Sciatic nerve (tissue), 1 donor: ENCODE results near the gene PTPRE.

- PRO-cap = unidirectional peak, plus-strand start at chr10:127907061; unidirectional peak, plus-strand start at chr10:127907199; bidirectional peak, plus-strand start at chr10:127907377, minus-strand start at chr10:127907284
Observed at GRCh38 chr10:127906353-127907452, at the start of gene PTPRE. PTPRE (plus strand) TSS chr10:127907103.

DNA sequence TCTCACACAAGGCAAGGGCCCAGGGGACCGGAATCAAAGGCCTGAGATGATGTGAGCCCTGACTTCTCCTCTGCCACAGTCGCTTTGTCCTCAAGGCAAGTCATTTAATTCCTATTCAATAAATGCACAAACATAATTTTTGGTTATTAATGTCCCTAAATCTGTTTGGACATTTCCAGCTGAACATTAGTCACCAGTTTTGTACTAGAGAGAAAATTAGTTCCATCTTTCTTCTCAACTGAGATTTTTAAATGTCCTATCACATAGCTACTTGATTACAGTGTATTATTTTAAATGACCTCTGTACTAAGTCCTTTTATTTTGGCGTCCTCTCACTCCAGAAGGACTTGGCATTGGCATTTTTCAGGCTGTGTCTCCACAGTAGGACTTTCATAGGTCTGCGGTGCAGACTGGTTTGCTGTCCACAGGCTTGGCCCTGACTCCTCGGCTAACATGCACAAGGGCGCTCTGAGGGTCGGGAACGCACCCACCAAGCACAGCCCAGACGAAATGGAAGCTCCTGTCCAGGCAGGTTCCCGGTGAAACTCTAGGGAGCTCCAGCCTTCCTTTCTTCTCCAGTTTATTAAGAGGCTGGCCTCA lies 6.4 kb downstream of the PTPRE start:
- PRO-cap = no peak

- PRO-cap = no peak
Observed at GRCh38 chr10:127968396-127968968, 61.6 kb downstream of the PTPRE start.

DNA sequence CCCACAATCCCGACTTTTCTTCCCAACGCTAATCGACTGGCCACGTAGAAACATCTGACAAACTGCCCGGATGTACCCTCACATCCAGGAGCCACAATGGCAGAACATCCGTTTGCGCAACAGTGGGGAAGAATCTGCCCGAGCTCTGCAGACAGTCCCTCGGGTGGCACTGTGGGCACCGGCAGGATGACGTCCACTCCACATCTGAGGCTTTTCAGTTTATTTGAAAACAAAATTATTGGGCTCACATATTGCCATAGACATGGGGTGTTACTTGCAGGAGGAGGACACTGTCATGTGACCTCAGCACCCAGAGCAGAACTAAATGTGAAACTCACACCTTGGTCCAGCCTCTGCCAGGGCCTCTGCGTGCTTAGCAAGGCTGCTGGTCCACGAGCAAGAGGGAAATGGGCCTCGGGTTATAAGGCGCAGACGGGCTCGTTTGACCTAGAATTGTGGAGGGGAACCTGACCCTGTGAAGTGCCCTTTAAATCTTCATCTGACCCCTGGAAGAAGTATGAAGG lies 84.0 kb downstream of the MKI67 start:
- PRO-cap = no peak

GRCh38 chr10:128105148-128106049 lies 20.8 kb downstream of the MKI67 start:
- PRO-cap = no peak

DNA sequence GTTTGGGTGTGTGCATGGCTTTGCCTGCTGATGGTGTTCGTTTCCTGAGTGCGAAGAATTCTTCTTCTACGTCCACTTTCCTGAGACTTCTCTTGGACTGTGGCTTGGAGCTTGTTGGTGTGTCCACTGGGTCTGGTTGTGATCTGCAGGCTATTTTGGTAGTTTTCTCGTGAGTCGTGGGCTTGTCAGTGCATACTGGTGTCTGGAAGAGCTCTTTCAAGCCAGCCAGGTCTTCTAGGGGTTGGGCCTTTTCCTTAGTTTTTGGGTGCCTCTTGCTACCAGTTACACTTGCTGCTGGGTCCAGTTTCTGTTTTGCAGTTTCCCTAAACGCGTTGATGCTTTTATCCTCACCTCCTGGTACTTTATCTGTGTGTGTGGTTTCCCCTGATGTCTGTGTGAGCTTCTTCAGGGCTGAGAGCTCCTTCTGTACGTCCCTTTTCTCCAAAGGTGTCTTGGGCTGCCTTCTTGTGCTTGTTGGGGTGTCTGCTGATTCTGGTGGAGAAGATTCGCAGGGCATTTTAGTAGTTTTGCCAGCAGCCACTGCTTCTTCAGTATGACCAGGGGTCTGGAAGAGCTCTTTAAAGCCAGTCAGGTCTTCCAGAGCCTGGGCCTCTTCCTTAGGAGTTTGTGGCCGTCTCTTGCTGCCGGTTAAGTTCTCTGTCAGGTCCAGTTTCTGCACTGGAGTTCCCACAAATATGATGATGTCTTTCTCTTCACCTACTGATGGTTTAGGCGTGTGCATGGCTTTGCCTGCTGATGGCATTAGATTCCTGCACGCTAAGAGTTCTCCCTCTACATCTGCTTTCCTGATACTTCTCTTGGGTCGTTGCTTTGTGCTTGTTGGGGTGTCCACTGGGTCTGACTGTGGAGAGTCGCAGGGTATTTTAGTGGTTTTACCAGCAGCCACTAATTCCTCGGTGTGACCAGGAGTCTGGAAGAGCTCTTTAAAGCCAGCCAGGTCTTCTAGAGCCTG lies 18.7 kb downstream of the MKI67 start:
- PRO-cap = no peak

DNA sequence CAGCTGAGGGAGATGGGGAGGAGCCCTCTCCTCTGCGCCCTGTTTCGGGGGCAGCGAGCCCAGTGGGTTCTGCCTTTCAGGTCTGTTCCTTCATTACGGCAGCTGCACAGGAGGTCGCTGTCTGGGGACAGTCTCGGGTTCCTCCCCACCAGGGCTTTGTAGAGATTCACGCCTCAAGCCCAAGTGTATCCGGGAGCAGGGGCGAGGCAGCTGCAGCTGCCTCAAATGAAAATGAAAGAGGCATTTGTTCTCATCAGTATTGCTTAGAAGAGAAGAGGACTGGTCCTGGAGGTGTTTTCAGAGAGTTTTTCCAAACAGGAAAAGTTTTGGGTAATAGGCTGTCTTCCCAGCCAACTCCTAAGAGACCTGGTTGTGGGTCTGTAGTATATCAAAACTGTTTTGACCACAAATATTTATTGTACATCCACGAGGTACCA lies 61.3 kb upstream of the MKI67 start:
- PRO-cap = no peak

- PRO-cap = unidirectional peak, minus-strand start at chr10:128573432
Observed at GRCh38 chr10:128573342-128573576, 447.0 kb upstream of the MKI67 start.

- PRO-cap = no peak
Observed at GRCh38 chr10:128765643-128766051, 639.4 kb upstream of the MKI67 start.

DNA sequence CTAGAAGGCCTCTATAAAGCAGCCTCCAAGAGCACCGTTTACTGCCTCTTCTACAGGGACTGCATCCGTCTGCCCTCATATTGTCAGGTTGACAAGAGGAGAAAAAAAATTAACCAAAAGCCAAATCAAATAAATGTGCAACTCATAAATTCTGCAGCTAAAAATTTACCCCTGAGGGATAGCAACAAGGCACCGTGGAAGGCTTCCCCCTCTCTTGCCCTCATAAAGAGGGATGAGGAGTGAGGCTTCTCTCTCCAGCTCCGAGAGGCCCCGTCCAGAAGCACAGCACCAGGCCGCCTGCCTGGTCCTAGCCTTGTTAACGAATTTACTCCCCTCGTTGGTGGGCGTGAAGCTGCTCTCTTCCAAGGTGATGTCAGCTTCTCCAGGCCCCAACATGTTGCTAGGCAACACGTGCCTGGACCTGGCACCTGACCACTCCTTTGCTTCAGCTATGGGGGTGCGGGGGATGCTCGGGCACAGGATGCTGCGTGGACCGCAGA lies 135.3 kb upstream of the MGMT start:
- PRO-cap = no peak

DNA sequence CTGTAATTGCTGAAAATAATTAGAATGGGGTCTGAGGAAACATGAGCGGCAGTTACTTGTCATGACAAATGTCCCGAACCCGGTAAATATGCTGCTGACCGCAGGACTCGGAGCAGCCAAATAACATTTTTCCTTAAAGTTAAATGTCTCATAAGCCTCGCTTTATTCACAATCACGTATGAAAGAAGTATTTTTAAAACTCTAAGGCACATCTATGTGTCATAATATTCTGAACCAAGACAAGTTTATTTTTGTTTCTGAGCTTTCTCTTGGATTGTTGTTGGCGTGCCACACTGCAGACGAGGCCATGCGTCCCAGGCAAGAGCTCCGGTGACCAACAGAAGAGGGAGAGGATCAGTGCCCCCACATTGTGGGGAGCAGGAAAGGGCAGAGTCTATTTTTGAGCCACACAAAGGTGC lies 17.7 kb downstream of the EBF3 start:
- PRO-cap = no peak

DNA sequence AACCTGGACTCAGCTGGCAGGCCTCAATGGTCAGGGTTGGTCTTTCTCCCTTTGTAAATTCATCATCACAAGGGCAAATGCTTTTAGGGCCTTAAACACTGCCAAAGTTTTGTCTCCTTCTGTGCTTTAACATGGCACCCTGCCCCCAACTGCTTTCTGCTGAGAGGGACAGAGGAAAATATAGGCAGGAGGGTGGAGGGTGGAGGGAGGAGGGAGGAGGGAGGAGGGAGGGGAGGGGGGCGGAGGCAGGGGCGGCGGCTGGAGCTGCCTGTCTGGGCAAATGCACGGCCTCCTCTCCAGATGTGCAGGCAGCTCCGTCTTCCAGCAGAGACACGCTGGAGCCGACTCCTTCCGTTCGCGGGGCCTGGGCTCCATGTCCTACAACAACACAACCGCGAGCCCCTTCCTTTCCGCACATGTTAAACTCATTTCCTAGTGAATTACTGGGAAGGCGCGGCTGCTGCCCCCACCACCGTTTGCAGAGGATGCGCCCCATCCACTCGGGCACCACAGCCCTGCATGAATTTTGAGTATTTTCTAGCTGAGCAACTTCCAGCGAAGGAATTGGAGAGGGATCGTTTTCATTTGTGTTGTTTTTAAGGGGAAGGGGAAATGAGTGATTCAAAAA lies 14.2 kb downstream of the EBF3 start:
- PRO-cap = bidirectional peak, plus-strand start at position 327 of the sequence, minus-strand start at position 151 of the sequence

DNA sequence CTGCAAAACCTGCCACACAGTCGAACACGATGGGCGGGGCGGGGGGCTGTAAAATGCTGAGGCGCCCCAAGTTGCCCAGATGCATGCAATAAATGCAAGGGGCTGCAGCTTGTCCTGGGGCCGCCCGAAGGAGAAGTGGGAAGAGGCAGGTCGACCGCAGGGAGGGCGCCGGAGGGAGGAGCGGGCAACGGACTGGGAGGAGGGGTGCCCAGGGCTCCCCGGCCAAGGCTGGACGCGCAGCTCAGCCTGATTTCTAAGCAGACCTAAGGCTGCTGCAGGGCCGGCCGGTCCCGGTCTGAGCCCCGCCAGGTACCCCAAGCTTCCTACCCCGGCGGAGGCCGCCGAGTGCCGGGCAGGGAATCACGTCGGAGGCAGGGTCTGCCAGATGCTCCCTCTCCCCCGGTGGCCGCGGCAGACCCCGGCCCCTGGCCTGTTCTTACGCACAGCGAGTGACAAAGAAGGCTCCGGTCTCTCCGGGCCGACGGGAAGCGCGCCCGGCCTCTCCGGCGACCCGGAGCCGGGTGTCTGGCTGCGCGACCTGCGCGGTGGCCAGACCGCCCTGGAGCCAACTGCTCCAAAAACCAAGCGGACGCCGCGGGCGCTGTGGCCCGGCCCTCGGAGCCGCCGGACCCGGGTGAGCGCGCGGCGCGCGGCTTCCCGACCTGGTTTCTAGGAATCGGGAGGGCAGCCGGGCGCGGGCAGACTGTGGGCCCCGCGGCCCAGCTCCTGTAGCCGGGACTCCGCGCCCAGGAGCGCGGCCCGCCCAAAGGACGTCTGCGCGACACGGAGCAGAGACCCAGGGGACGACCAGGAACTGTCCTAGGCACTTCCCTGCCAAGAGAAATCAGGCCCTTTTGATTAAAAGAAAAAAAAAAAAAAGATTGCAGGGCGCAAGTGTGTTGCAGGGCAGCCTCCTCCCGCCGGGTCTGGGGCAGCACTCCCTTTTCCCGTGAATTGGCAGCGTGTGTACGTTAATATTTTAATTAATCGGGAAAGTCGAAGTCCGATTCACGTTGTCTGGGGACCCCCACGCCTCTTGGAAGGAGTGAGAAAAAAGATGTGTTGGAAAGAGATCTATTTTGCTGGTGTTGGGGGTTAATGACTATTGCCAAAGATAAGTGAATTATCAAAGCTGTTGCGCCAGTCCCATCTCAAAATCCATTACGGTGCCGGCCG lies 949 bp upstream of the EBF3 start:
- PRO-cap = unidirectional peak, plus-strand start at position 260 of the sequence

DNA sequence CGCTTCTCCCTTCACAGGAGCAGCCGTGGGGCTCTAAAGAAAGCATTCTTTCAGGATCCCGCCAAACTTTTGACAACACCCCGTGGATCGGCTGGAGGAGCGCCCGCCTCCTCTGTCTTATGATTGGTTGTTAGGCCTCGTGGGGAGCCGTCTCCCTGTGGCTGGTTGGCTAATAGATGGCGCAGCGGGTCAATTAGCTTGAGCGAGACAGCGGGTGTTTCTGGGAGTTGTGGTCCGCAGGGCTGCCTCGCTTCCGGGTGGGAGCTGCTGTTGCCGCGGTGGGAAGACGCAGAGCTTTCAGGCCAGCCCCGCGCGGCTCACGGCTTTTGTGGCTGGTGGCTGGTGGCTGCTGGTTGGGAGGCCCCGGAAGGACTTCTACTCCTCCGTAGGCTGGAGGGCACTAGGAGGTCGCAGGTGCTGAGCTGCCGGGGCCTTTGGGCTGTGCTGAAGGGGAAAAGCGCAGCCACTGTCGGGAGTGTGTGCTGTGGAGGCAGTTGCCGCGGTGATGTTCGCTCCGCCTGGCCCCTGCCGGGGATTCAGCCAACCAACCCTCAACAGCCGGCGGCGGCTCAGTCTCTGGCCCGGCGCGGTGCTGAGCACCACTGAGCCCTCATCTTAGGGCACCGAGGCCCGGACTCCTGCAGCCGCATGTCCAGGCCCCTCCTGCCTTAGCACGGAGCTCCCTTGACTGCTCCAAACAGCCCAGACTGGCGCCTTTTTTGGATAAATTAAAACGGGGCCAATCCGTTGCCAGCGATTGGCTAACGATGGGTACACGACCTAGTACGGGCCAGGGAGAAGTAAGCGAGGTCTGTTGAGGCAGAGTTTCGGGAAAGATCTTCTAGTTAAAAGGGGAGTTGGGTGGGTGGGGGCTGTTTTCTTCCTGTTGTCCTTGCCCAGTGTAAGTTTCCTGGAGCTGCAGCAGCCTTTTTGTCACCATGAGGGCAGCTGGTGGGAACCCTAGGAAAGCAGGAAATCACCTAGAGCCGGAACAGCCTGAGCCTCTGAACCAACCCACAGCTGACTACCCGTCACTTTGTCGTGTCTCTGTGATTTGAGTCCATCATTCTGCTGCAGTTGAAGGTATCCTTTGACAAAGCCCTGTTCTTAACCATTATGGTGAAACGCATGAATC lies 771 bp upstream of the C10orf143 start:
- PRO-cap = bidirectional peak, plus-strand start at position 260 of the sequence, minus-strand start at position 71 of the sequence; bidirectional peak, plus-strand start at position 572 of the sequence, minus-strand start at position 479 of the sequence

- PRO-cap = no peak
Observed at GRCh38 chr10:131094465-131095385, 216.8 kb downstream of the TCERG1L start.

DNA sequence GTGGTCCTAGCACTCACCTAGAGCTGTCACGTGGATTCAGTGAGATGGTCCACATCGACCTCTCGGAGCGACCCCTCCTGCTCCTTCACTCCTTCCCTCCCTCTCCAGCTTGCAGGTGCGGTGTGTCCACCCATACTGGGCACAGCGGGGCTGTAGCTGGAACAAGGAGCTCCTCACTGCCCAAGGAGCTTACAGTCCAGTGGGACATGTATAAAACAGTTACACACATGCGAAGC lies 190.8 kb downstream of the TCERG1L start:
- PRO-cap = no peak

DNA sequence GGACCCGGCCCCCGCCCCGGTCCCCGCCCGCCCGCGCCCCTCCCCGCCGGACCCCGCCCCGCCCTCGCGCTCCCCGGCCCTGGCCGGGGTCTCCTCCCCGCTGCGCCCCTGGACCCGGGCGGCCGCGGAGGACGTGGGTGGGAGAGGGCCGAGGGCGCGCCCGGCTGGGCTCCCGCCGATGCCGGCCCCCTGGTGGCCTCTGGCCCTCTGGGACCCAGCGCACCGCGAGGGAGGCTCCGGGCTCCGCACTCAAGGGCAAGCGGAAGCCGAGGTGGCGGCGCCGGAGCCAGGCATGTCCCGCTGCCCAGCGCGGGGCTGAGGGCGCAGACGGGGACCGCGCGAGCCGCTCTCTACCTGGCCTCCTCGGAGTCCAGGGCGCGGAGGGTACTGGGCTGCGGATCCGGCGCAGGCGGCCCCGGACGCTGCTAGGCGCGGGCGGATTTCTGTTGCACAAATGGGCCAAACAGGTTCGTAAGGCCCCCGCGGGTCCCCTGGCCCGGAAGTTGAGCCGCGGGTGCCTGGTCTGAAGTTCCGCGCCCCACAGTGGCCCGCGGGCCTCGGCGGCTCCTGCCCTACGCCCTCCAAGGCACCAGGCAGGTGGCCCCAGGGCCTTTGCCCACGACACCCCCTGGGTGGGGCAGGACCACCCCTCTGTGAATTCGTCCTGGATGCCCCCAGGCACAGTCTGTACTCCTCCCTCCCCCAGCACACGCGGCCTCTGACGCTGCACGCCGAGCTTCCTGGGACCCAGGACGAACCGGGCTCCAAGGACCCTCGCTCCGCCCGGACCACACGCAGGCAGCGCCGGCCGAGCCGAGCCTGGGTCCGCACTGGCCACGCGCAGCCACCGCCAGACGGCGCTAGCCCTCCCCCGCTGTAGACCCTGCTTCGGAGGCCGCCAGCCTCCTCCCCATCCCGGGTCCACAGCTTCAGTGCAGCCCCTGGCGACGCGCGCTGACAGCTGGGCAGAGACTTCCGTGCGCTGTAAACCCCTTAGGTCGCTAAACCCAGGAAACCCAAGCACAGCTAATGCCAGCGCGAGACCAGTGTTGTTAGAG lies 616 bp upstream of the TCERG1L start:
- PRO-cap = no peak

GRCh38 chr10:131910568-131910886 lies 9.7 kb downstream of the PPP2R2D start:
- PRO-cap = no peak

DNA sequence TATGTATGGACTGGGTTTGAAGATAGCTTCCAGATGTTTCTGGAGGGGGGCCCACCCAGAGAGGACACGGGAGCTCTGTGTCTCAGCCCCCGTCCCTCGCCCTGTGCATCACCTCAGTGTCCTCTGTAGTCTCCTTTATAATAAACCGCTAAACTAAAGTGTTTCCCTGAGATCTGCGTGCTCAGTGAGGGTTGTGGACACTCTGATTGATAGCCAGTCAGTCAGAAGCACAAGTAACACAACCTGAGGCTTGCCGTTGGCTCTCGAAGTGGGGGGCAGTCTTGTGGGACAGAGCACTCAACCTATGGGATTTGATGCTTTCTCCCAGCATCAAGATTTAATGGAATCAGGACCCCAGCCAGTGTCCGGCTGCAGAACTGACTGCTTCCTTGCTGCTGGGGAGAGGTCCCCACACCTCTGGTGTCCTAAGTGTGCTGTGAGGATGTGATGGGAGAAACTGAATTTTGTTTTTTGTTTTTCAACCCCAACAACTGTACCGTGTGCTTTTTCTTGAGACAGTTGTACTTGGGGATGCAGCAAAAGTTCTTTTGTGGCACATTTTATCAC lies 10.2 kb downstream of the PPP2R2D start:
- PRO-cap = no peak

DNA sequence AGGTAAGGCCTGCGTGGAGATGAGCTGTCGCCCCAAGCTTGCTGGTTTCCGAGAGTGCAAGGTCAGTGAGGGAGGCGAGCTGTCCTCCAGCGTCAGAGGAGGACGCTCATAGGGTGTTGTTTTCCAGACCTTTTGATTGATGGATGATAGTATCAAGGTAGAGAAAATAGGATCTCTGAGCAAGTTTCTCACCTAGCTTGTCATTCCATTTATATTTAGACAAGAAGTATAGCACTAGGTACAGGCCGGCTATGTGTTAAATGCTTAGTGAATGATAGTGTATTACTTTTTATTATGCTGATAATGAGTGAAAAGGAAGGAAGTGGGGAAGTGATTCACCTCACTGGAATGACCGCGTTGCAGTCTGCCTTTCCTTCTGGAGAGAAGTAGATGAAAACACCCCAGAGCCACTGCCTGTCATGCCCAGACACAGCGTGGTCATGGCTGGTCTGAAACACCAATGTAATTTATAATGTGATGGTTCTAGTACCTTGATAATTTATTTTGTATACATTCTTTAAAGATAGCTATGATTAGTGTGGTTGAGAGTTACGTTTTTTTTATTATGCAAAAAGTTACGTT lies 33.8 kb downstream of the BNIP3 start:
- PRO-cap = no peak